Measurements from ENCODE around the genes RSBN1, DCLRE1B and CASQ2.

DNA sequence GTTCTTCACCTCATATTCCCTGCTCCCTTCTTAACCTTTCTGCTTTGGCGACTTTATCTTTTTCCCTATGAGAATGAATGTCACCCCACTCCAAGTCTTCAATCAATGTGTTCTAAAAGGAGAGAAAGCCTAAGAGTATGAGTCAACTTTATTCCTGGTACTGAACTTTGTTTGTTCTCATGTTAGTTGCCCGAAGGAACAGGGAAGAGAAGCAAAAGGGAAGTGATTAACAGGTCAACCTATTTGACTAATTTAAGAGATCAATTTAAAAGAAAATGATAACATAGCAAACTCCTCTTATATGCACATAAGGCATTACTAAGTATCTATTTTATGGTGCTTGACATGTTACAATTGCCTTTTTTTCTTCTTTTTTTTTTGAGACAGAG, 40.0 kb upstream of the SLC16A1 start:
- PRO-cap, result no peak

- PRO-cap, result no peak
These were observed 116.2 kb downstream of the MAGI3 start for GRCh38 chr1:113506371-113507122.

DNA sequence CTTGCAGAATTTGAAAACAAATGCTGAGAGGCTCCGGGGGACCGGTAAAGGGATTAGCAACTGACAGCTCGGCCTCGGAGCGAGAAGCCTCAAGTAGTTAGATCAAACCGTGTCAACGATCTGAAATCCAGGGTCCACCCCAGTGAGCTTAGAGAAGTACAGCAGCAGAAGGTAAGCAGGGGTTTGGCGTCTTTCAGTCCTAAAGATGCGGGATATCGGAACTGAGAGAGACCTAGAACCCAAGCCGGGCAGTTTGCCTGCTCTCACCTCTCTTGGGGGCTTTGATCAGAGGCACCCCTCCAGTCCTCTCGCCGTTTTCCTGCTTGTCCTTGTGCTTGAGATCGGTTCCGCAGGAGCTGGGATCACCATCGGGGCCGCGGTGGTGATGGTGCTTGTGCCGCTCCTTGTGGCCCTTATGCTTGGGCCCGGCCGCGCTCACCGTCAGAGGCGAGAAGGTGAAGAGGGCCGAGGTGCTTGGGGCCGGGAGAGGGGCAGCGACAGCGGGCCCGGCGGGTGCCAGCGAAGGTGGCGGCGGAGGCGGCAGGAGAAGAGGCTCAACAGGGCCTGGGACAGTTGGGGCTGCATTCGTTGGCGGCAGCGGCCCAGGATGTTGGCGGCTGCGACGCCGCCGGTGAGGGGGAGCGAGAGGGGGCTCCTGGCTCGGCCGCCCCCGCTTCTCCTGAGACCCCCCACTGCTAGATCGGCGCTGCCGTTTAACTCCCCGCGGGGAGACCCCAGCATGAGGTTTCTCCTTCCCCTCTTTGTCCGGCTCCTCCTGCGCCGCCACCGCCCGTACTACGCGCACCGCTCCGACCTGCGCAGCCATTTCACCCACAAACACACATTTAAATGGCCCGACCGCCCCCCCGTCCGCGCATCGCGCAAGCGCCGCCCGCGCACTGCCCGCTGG, 578 bp downstream of the RSBN1 start:
- PRO-cap, result bidirectional peak, plus-strand start outside the sequence, minus-strand start at position 820 of the sequence

DNA sequence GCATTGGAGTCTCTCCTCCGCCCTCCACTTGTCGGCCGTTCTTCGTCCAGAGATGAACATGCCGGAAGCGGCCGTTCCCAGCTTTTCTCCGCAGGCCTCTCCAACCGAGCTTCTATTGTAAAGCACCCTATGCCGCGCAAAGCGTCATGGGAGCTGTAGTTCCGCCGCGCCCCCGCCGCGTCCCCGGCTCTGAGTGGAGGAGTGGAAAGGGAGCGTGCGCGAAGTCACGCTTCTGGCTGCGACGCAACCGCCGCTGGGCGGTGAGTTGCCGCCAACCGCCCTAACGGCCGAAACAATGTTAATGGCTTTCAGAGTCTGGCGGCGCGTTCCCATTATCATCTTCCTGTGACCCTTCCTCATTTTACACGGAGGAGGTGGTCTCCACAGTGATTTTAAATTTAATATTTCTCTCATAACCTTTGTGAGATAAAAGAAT, at the start of gene RSBN1:
RSBN1 (minus strand) TSS at position 124 of the 436 bp plus-strand sequence.
- PRO-cap, result bidirectional peak, plus-strand start at position 263 of the sequence, minus-strand start outside the sequence

DNA sequence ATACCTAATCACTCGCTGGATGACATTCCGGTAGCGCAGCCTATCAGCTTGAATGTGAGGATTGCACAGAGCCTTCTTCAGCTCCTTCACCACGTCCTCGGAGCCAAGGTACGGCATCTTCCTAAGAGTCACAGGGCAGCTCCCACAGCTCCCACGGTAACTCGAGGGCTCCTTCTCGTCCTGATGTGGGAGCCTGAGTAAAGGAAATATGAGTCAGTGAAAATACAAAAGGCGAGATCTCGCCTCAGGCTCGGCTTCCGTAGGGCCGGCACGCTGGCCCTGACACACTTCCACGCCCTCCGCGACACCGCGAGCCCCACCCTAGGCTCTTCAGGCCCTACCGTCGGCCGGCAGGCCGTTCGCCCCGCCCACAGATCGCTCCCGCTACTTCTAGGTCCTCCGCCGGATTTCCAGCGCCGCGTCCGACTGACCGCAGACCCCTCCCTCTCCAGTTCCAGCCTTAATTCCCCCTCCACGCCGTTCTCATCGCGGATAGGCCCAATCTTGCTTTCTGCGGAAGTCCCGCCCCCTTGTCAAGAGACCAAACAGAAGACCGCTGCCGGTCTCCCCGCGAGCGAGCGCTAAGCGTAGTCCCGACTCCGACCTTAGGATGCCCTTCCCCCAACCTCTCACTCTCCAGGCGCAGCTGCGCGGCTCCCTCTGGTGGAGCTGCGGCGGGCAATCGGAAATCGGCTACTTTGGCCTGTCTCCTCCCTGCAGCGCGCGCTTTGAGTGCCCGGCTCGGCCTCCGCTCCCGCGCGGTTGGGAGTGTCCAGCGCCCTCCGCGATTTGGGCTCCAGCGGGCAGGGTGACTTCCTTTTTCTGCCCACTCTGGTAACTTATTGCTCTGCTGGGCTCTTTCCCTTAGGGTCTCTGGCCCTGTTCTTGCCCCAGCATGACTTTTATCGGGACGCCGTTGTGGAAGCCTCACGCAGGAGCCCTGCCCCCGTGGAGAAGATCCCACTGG, at the start of gene DCLRE1B:
DCLRE1B (plus strand) TSS at position 726 of the 967 bp plus-strand sequence.
- PRO-cap, result bidirectional peak, plus-strand start at position 588 of the sequence, minus-strand start at position 428 of the sequence

DNA sequence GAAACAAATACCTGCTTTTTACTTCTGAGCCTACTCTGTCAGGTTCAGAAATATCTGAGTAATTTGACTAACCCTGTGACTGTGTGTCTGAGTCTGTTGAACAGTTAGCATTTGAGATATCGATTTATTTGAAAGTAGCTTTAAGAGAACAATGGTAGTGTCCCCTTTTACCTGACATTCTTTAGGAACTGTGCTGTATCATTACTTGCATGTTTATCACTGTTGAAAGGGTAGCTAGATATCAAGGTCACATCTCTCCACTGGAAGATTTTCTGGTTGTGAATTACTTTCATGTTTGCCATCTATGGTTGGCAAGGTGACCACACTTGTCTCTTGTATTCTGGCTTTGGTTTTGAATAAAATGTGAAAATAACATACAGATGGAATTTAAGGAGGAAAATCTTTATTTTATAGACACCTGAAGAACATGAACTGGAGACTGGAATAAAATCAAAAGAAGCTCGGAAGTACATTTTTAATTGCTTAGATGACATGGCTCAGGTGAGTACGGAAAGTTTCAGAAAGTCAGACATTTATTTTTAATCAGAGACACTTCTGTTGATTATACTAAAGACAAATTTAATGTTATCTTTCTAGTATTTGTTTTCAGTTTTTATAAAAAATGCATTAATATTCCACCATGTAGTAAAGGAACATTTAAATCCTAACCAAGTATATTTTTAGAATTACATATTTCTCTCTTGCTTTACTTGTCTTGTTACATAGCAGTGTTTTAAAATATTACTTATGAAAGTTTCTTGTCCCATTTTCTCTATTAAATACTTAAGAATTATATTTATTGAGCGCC, 23.9 kb upstream of the OLFML3 start:
- PRO-cap, result no peak

- PRO-cap, result no peak
These were observed 4.2 kb upstream of the OLFML3 start for GRCh38 chr1:113974970-113975603.

- PRO-cap, result no peak
These were observed 36.1 kb downstream of the SYT6 start for GRCh38 chr1:114117674-114117949.

- PRO-cap, result no peak
These were observed 83.3 kb downstream of the TRIM33 start for GRCh38 chr1:114427548-114428321.

- PRO-cap, result no peak
These were observed 29.8 kb upstream of the BCAS2 start for GRCh38 chr1:114611244-114611538.

DNA sequence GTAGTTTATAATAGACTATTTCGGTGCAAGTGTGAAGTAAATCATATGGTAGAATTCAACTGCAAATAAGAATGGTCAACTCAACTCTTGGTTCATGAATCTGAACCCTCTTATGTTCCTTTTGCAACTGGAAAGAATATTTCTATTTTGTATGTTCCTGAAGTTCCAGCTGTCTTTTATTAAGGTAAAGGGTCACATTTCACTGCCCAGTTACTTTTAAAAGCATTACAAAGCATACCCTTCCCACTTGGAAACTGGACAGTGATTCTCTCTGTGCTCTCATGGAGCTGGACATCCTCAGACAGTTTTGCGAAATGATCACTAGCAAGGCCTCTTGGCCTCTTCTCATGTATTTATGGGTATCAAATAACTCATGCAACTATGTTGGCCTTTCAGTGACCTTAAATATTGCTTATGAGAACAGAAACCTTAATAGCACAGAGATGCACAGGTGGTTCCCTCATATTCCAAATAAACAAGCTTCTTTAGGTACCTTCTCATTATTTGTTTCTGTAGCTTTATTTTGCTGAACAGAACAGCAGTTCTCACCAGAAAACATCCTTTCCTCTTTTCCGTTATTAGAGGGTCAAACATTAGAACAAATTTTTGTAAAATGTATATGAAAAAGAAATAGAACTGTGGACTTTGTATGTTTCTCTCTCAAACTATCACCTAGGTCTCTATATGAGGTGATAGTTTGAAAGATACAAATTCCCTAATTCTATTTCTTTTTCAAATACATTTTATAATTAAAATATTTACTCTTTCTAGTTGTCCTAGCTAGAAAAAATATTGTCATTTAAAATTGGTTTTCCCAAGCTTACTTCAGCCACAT, 8.0 kb upstream of the AMPD1 start:
- PRO-cap, result no peak

GRCh38 chr1:114725477-114726071, 9.0 kb upstream of the NRAS start:
- PRO-cap, result no peak

DNA sequence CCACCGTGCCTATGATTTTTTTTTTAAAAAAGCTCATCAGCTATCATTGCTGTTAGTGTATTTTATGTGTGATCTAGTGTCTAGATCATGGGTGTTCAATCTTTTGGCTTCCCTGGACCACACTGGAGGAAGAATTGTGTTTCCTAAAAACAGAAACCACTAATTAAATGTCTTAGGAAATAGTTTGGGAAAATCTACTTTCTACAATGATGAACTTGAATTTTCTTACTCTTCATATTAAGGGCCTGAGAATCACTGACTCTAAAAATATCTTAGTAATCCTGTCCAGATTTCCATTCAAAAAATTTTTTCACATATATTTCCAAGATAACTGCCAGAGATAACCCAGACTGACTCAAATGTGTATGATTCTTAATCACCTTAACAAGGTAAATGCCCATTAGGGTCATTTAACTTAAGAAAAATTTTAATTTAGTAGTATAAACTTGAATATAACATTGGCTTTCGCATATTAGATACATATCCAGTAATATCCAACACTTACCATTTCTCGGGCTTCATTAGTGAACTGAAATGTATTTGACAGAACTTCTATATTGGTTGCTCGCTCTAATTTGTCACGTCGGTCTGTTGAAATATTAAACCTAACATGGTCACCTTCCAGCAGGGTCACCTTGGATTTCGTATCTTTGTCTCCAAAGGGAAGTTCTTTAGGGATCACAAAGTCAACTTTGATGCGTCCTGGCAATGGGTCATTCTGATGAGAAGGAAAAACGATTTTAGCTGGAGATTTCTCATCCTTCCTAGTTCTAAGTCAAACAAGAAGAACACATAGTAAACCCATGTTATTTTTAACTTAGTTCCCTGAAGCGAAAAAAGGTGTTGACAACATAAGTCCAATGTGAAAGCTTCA, 15.8 kb upstream of the NRAS start:
- PRO-cap, result no peak

DNA sequence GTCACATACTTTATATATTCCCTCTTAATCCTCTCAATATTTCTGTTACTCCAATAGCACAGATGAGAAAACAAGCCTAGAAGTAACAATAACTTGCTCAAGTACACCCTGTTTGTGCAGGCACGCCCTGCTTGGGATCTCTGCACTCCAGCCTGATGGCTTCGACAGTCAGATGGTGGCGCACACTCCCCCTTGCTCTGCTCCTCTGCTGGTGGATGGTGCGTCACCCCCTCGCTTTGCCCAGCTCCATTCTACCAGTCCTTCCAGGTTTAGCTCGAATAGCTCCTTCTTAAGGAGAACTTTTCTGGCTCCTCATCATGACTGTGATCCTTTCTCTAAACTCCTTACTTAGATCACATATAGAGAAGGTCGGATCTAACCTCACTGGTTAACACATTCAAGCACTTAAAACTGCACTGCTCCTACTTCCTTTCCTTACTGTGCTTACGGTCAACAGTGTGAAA, 3.1 kb downstream of the TSPAN2 start:
- PRO-cap, result no peak

GRCh38 chr1:115134870-115135527, 45.7 kb upstream of the TSPAN2 start:
- PRO-cap, result no peak

GRCh38 chr1:115768430-115769275, at the start of gene CASQ2:
TSS of gene CASQ2 (minus strand) at chr1:115768714.
- PRO-cap, result no peak

- PRO-cap, result no peak
These were observed 30.7 kb upstream of the SLC22A15 start for GRCh38 chr1:115945661-115945897.

DNA sequence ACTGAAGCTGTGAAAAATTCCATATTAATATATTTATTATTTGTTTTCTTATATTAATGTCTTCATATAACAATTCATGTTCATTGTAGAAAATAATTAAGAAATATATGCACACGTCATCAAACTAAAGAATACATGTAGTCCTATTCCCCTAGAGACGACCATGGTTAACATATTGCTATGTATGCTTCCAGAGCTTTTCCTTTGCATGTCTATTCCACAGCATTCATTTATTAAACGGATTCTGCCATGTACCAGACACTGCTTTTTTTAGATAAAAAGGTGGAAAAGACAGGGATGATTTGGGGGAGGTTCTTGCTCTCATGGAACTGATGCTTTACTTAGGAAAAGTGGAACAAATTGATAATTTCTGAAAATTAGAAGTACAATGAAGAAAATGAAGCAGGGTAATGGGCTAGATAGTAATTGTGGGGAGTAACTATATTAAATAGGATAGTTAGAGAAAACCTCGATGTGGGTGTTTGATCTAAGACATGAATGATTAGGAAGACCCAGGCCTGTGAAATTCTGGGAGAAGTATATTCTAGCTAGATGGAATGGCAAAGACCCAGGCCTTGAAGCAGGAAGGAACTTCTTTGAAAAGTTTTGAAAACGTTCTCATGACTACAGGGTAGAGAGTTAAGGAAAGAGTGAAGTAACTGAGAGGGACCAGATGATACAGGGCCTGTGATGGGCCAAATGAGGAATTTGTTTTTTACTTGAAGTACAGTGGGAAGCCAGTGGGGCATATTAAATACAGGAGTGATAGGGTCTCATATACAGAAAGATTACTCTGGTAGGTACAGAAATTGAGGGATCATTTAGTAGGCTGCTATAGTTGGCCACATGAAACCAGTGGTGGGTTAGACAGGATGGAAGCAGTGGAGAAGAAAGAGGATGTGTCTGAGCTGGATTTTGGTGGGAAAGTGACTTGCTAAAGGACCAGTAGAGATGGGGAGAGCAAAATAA, 47.3 kb downstream of the SLC22A15 start:
- PRO-cap, result no peak

DNA sequence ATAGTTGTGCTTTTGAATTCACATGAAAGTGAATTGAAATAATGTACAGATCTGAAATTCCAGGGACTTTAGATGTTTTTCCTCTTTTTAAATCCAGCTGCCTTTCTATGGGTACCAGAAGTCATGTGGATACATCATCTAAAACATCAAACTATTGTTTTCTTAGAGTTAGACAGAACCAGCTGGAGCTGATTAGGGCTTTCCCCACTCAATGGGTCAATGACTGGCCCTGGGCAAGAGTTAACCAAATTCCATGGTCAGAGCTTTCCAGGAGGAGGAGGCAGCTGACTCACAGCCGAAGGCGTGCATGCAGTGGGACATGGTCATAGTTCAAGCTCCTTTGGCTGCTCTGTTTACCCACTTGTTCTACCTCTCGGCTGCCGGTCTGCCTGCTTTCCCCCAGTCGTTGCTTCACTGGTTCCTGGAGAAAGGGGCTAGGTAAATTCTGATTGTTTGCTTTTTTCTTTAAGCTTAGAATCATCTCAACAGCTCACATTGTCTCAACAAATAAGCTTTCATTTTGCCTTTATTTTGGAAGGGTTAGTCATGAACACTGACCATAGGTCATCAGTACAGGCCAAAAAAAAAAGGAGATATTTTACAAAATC, 11.7 kb downstream of the MAB21L3 start:
- PRO-cap, result no peak

GRCh38 chr1:116152550-116153005, 41.4 kb downstream of the MAB21L3 start:
- PRO-cap, result no peak

Measured in mesenteric fat pad (tissue), 1 donor.